Frontal cortex (tissue), 2 donors: Measurements from ENCODE around the gene ADAT2.

DNA sequence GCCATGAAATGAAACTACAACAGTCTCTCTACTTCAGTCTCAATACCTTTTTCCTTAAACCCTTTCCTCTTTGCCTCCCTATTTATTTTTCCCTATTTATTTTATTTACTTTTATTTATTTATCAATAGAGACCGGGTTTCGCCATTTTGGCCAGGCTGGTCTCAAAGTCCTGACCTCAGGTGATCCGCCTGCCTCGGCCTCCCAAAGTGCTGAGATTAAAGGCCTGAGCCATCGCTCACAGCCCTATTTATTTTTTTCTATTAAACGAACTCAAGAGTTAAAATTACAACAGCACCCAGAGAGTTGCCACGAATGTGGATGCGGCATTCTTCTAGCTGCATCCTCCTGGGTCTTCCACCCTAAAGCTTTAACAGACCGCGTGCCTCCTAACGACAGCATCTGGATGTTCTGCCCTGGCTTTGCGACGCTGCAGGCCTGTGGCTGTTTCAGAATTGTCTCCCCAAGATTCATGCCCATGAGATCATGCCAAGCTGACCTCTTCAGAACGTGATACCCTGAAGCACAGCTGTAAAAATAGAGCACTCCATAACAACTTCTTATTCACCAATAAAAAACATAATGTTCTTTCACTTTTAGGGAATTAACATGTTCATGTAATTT lies 26.8 kb downstream of the HIVEP2 start:
- RAMPAGE, long total RNA: no peak

DNA sequence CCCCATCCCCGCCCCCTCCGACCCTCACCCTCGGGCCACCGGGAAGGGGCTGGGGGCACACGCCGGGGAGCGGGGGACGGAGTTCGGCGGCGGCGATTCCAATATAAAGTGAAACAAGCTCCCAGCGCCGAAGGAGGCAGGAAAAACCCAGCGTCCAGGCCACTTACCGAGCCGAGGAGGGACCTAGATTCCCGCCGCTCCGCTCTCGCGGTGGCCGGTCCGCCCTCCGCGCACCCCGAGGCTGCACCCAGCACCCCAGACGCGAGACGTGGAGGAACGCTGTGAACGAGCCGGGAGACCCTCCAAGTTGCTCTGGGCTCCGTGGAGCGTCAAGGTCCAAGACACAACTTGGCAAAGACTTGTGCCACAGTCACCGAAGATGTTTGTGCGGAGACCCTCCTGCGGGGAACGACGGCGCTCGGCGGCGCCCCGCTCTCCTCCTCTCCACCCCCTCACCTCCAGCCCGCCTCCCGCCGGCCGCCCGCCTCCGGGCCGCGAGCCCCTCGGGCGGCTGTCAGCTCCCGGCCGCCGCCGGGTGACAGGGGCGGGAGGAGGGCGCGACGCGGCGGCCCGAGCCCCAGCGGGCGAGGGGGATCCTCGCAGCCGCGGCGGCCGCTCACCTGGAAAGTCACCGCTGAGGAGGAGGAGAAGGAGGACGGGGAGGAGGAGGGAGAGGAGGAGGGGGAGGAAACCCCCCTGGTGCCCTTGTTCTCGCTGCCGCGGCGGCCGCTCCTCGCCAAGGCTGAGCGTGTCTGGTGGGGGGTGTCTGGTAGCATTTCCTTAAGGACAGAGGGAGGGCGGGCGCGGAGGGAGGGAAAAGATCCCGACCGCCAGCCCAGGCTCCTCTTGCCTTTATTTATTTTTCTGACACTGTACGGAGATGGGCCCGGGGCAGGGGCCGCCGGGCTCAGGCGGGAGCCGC lies 609 bp upstream of the HIVEP2 start:
- RAMPAGE, long total RNA: no peak

DNA sequence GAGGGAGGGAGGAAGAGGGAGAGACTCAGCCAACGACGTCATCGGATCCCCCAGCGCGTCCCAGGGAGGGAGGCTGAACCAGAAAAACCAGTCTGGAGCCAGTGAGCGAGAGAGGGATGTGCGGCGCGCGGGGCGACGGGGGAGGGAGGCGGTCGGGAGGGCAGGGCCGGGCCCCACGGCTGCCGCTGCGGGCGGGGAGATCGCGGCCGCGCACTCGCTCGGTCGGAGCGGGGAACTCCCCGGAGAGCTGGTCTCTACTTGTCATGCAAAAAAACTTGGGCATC lies 1.4 kb upstream of the HIVEP2 start:
- RAMPAGE, long total RNA: no peak

DNA sequence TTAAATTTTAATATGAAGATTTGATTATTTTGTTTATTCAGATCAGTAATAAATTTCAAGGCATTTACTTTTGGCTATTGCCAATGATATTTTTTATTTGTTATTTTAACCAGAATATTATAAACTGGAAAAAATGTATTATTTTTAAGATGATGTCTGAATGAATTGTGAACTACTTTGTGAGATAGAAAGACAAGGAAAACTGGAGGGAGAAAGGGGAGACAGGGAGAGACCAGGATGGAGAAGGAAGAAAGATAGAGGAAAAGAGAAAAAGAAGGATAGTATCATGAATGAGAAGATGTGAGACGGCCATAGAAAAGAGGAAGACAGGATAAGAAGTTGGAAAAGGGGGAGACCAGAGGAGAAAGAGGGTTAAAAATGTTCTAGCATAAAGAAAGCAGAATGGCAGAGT lies 120.8 kb downstream of the AIG1 start:
- RAMPAGE, long total RNA: no peak

GRCh38 chr6:143432826-143433072 lies 17.7 kb downstream of the ADAT2 start:
- RAMPAGE, long total RNA: no peak

- RAMPAGE, long total RNA: no peak
Observed at GRCh38 chr6:143450004-143451022, at the start of gene ADAT2. TSS of gene ADAT2 (minus strand) at chr6:143450695.

GRCh38 chr6:143451203-143451402 lies 498 bp downstream of the PEX3 start:
- RAMPAGE, long total RNA: no peak

- RAMPAGE, long total RNA: no peak
Observed at GRCh38 chr6:143568896-143569585, 57.5 kb upstream of the FUCA2 start.

DNA sequence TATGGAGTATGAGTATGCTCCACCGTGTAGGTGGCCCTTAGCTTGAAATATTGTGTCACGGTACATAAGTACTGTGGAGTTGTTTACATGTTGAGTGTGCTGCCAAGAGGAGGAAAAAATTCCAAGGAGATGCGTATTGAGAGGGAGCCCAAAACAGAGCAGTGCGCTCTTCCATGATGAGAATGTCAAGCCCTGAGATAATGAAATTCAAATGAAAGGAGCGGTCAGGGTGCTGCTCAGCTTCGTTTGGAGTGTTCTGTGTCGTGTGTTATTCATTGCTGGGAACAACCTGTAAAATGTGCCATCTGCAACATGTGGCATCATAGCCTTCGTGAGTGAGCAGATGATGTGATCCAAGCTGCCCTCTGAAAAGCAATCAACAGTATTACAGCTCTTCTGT lies 48.2 kb upstream of the PHACTR2 start:
- RAMPAGE, long total RNA: no peak

DNA sequence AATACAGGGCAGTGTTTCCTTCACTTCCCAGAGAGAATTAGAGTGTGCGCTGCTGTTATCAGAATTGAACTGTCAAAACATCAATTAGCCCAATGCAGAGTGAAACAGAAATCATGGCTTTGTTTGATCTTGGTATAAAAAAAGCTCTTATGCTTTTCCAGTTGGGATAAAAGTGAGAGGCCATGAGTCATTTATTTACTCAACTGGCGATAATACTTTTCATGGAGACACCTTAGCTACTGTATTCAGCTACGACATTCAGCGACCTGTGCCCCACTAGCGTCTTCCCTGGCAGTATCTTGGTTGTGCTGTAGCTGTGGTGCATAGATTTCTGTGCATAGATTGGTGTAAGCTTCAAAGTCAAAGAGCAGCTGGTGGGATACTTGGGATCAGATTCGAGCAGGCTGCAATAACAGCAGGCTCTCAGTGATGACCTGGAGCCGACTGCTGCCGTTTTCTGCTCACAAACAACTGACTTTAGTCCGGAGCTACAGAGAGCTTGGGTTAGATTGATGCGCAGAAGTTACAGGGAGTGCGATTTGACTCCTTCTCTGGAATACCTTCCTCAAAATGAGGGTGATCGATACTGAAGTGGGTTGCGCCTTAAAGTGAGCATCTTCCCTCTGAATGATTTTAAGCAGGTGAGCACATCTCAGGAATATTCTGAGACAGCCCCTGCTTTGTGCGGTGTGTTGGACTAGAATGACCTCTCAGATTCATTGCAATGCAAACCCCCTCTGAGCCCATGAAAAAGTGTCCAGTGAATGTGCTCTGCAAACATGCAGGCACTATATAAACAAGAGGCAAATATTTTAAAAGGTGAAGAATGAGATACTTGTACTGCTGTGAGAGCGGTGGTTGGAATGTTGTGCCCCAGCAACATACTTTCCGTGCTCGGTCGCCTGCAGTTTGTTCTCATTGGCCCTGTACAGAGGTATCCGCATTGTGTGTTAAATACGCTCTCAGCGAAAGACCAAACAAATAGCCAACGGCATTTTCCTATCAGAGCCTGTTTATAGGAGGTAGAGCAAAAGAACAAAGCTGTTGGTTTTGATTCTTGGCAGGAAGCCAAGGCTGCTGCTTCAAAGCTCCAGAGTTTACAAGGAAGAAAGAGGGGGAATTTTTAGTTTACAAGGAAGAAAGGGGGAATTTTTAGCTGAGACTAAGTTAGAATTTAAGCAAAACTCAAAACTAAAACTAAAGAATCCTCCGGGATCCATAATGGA lies 67.5 kb downstream of the PHACTR2 start:
- RAMPAGE, long total RNA: no peak

DNA sequence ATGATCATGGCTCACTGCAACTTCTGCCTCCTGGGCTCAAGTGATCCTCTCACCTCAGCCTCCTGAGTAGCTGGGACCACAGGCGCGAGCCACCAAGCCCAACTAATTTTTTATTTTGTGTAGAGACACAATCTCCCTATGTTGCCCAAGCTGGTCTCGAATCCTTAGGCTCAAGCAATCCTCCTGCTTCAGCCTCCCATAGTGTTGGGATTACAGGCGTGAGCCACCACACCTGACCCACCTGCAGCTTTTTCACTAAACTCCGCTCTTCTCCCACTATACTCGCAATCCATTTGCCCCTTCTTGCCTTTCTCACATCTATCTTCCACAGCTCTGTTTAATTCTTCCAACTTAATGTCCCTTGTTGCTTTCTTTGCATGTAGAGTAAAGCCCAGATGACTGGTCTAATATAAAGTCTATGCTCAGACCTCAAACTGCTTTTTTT lies 18.8 kb downstream of the ZC2HC1B start:
- RAMPAGE, long total RNA: no peak

DNA sequence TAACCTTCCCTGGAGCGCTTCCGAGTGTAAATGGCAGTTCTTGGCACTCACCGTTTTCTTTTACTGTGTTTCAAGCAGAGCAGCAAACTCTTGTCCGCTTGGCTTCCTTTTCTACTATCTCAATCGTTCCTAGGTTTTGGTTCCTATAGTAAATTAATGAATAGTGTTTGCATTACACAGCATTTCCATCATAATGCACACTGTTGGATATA lies 2.1 kb downstream of the UTRN start:
- RAMPAGE, long total RNA: no peak

- RAMPAGE, long total RNA: no peak
Observed at GRCh38 chr6:144296626-144297471, 11.7 kb downstream of the UTRN start.

DNA sequence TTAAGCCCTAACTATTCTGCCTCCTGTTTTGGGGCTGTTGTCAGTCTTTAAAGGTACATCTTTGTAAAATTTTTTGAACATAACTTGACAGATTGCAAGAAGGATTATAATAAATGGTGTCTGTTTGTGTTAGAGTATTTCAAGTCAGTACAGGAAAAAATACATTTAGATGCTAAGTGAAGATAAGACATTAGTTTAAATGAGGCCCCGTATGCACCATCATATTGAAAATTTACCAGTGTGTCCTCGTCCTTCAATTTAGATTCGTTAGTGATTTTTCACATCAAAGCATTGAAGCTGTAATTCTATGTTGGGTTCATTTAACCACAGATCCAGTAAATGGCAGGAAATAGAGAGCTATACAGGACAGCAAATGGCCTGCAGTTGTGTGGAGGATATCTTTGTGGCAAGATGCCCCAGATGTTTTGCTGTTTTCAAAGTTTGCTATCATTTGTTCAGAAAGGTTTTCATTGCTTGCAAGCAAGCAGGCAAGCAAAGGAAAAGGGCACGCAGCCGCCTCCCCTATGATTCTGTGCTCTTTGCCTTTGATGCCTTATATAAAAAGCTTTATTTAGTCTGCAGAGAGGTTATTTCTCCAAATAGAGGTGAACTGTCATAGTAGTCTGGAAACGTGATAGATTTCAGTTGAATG lies 66.1 kb downstream of the UTRN start:
- RAMPAGE, long total RNA: no peak

- RAMPAGE, long total RNA: no peak
Observed at GRCh38 chr6:144630827-144631187, 345.7 kb downstream of the UTRN start.

- RAMPAGE, long total RNA: no peak
Observed at GRCh38 chr6:145267005-145267262, 468.4 kb downstream of the EPM2A start.

GRCh38 chr6:145267263-145267480 lies 468.1 kb downstream of the EPM2A start:
- RAMPAGE, long total RNA: no peak

DNA sequence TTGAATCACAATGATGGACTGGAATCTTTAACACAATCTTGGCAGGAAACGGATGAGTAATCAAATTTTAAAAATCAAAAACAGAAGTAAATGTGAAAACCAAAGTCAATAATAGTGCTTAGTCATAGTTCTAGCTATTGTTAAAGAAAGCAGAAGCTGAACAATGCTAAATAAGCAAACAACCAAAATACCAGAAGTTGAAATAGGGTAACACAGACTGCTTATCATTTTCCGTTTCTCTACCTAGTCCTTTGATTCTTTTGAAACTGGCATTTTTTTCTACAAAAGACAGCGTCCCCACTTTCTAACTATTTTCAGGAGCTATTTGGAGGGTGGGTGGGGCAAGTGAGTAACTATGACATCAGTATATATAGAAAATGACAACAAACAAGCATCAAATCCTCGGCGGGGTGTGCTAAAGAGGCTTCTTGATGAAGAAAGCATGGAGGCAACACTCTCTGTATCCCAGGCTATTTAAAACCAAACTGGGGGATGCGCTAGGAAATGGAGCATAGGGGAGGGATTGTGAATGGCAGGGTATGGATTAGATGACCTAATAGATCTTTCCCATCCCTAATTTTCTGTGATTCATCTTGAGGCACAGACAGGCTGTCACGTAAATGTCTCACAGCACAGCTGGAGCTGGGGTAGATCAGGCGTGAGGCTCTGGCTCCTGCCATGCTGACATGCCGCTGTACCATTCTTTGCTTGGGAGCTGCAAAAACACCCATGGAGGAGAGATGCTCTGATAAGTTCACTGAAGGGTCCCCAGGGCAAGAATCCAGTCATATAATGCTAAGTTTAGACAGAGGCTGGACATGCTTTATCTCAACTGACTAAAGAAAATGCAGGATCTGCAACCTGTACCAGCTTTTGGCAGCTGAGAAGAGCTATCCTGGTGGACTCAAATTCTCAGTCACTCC lies 185.5 kb upstream of the RAB32 start:
- RAMPAGE, long total RNA: no peak

DNA sequence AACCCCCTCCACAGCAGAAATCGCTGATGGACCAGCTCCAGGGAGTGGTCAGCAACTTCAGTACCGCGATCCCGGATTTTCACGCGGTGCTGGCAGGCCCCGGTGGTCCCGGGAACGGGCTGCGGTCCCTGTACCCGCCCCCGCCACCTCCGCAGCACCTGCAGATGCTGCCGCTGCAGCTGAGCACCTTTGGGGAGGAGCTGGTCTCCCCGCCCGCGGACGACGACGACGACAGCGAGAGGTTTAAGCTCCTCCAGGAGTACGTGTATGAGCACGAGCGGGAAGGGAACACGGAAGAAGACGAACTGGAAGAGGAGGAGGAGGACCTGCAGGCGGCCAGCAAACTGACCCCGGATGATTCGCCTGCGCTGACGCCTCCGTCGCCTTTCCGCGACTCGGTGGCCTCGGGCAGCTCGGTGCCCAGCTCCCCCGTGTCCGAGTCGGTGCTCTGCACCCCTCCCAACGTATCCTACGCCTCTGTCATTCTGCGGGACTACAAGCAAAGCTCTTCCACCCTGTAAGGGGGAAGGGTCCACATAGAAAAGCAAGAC lies 109.3 kb upstream of the RAB32 start:
- RAMPAGE, long total RNA: no peak

DNA sequence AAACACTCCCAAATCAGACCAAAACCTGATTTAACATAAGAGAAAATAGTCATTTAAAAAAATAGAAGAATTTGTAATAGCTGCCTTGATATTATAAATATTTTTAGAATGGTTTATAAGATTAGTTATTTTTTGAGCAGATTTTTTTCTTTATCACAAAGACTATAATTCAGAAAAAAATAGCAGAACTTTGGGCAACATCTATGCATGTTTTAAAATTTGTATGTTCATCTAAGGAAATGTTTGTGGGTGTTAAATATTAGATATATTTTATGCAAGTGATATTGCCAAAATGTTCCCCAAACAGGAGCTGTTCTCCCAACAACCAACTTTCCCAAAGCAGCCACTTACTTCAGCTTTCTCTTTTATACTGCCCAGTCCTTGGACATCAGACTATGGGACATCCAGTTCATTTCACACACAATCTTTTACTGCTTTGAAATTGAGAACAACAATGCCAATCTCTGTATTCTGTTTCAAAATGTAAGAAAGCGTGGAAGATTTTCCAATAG lies 286.6 kb downstream of the ADGB start:
- RAMPAGE, long total RNA: no peak